M059J (cell line): ENCODE measurements around a stretch of chr1.

GRCh38 chr1:29176344-29177096 is 5.2 kb downstream of the SRSF4 start:
- RAMPAGE, long total RNA, result no peak

- RAMPAGE, long total RNA, result no peak
Observed at GRCh38 chr1:29179482-29180555, 1.9 kb downstream of the SRSF4 start.

GRCh38 chr1:29223495-29224045 is 7.2 kb downstream of the MECR start:
- RAMPAGE, long total RNA, result no peak

- RAMPAGE, long total RNA, result no peak
Observed at GRCh38 chr1:29324891-29325469, 88.7 kb downstream of the PTPRU start.

GRCh38 chr1:30438276-30438614 is 285.1 kb downstream of the MATN1 start:
- RAMPAGE, long total RNA, result no peak

DNA sequence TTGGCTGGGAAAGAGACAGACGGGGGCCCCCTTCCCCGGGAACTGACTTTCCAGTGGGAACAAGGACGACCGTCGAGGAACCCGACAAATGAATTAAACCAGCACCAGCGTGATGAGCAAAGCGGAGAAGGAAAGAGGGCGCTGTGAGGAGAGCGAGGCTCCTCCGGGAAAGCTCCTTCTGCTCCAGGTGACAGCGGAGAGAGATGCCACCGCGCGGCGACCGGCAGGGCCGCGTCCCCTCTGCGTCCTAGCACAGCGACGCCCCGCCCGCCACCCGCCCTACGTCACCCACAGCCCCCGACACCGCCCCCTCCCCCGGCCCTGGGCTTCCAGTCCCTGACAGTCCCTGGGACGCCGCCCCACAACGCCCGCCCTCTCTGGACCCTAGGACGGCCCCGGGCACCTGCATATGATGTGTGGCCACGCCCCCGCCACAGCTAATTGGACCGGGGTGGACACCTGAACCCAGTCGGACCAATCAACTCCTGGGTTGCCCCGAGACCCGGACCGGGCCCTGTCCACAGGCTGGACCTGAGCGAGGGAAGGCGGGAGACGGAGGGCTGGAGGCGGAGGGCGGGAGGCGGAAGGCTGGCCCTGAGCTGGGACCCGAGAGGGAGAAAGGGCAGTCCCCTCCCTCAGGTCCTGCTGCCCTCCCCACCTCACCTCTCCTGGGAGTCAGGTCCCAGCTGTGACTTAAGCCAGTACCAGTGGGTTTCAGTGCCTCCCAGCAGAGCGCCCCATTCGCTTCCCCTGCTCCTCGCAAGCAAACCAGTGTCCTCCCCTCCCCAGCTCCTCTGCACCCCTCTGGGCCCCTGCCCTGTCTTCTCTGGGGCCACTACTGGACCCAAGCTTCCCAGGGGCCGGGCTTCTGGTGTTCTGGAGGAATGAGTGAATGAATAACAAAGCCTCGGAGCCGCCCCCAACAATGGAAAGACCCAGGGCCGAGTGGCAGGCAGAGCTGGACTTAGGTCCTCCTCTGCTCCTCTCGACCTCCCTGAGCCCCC is 38.0 kb downstream of the MATN1 start:
- RAMPAGE, long total RNA, result no peak

GRCh38 chr1:30729363-30730026 is 6.1 kb upstream of the MATN1 start:
- RAMPAGE, long total RNA, result no peak

DNA sequence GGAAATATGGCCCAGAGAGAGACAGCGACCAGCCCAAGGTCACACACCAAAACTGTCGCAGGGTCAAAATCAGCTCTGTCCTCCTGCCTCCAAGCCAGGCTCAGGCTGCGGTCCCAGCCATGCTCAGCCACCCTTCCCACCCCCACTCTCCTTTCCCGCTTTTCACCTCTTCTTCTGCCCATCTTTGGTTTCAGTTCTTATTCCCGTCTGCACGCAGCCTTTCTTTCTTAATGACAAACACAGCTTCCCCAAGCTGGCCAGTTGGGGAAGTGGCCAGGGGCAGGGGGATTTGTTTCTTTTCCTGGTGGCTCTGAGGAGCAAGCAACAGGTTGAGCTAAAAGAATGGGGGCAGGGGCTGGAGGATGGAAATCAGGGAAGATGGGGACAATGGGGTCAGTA is 10.2 kb downstream of the LAPTM5 start:
- RAMPAGE, long total RNA, result no peak

DNA sequence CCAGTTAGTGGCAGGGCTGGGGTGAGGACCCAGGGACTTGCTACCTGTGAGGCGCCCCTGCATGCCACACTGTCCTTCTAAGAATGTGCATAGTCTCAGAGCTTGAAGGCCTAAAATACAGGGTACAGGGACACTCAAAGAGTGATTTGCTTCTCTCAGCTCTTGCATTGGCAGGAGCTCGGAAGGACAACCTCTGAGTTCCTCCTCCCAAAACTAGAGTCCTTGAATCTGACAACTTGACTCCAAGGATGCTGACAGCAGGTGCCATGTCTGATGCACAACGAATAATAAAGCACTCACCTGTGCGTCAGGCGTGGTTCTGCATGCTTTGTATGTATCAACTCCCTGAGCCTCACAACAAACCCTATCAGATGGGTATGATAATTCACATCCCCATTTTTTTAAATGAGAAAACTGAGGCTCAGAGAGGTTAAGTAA is 1.5 kb downstream of the LAPTM5 start:
- RAMPAGE, long total RNA, result no peak

DNA sequence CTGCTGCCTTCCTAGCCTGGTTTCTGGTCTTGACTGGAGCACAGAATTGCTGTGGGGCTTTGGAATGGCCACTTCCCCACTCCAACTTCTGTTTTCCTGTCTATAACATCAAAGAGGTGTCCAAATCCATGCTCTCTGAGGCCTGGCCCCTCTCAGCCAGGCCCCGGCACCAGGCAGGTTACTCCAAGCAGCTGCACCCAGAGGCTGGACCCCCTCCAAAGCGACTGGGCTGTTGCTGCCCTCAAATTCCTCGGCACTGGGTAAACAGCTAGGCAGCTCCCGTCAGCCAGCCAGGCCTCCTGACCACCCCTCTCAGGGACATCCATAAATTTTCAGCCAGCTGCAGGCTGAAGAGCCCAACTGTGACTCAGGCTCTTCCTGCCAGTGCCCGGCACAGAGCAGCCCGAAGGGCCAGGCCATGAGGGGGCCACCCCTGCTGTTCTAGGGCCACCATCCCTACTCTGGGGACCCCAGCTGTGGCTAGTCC is 5.9 kb upstream of the LAPTM5 start:
- RAMPAGE, long total RNA, result no peak

DNA sequence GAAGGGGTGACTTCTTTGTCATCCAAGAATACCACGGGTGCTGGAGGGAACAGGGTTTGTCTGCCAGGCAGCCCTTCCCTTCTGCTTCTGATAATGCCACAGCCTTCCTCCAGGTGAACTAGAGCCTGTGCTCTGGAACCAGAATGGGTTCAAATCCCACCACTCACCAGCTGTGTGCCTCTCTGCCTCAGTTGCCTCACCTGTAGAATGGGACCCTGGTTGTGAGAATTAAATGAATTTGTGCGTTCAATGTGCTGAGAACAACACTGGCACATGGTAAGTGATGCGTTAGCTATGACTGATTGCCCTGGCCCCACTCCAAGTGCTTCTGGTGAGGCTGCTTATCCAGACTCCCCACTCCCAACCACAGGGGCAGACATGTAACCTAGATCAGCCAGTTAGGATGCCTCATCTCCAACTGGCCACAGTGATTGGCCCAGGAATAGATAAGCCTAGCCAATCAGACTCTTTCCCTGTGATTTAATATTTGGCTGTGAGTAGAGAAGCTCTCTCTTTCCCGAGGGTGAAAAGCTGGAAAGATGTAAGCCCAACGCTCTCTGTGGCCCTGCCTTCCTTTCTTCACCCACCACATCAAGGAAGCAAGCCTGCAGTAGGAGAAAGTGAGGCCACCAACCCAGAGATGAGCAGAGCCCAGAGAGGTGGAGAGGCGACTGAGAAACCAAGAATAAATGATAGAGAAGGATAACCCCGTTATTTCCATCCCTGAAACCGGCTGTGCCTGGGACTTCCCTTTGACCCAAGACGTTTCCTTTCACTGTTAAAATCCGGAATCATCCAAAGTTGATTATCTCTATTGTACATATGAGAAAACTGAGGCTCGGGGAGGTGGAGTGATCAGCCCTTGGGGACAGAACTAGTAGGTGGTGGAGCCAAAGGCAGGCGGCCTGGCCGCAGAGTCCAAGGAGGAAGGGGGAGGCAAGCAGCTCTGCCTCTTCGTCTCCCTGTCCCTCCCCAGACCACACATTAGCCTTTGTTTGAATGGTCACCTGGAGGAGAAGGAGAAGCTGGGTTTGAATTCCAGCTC is 20.9 kb upstream of the LAPTM5 start:
- RAMPAGE, long total RNA, result no peak

DNA sequence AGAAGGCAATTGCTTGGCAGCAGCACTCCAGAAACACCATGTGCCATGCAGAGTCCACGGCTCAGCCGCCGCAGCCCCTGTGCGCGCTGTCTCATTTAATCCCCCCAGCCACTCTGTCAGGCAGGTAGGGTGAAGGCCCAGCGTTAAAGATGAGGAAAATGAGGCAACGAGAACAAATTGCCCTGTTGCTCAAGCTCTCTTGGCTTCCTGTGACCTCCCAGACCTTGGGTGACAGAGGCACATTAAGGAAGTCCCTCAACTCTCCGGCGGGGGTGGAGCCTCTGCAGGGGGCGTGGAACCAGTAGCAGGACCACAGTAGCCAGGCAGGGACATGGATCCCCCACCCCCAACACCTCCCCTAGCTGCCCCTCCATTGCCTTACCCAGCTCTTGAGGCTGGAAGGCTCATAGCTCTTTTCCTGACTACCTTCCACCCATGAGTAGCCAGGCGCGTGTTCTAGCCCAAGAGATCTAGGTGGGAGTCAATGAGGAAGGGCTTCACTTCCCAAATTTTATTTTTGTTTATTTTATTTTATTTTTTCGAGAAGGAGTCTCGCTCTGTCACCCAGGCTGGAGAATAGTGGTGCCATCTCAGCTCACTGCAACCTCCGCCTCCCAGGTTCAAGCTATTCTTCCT is 26.1 kb upstream of the LAPTM5 start:
- RAMPAGE, long total RNA, result no peak

DNA sequence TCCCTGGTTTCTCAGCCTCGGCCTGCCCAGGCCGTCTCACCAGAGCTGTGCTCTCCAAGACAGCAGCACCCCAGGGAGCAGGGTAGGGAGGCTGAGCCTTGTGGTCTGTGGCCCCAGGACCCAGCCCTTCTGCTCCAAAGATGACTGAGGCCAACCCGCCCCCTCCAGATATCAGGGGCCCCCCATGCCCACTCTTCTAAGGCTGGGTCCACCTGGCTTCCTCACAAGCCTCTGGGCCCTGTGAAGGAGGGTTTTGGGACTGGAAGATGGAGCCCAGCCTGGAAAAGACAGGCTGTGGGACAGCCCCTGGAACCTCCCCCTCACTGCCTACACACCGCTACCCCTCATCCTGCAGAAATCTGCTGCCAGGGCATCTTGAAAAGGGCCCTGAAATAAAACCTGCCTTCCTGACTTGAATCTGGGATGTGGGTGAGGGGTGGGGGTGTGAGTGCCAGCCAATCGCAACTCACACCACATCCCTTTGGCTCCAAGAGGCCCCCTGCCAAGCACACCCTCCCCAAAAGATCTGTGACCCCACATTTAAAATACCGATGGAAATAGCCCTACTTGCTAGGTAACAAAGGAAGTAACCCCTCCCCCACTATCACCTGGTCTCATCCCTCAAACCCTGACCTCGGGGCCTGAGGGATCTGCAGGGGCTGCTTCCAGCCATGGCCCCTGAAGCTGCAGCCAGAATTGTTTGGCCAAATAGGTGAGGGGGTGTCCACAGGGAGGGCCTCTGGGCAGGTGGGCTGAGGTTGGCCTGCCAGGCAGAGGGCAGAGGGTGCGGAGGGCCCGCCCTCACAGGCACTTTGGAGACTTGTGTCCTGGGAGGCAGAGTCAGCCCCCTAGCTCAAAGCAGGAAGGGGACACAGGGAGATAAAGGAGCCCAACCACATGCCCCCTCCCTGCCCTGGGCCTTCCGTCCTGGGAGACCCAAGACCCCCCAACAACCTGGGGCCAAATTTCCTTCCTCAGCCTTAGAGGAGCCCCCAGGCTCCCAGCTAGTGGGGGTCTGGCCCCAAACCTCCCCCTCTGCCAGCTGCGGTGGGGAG is 37.4 kb downstream of the SDC3 start:
- RAMPAGE, long total RNA, result no peak

- RAMPAGE, long total RNA, result no peak
Observed at GRCh38 chr1:30881285-30881741, 27.2 kb downstream of the SDC3 start.

- RAMPAGE, long total RNA, result no peak
Observed at GRCh38 chr1:31064894-31065488, 526 bp downstream of the PUM1 start.

- RAMPAGE, long total RNA, result no peak
Observed at GRCh38 chr1:31102474-31103185, 37.1 kb upstream of the PUM1 start.

GRCh38 chr1:31155216-31155949 is 84.3 kb downstream of the NKAIN1 start:
- RAMPAGE, long total RNA, result no peak

- RAMPAGE, long total RNA, result no peak
Observed at GRCh38 chr1:31348729-31349024, 24.2 kb downstream of the FABP3 start.

DNA sequence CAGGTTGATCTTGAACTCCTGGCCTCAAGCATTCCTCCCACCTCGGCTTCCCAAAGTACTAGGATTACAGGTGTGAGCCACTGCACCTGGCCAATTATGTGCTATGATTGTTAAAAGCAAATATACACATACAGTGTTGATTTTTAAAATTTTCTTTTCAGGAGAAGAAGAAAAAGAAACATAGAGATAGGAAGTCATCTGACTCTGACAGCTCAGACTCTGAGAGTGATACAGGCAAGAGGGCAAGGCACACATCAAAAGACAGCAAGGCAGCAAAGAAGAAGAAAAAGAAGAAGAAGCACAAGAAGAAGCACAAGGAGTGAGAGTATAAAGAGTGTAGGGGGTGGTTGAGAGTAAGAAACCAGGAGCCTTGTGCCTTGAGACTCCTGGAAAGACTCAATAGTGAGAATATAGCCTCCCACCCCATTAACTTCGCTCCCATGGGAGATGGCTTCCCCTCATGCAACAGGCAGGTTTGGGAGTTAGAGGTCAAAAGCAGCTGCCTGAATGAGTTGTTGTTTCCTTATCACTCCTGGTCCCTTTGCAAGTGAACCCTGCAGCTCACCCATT is 8.9 kb downstream of the FABP3 start:
- RAMPAGE, long total RNA, result no peak

DNA sequence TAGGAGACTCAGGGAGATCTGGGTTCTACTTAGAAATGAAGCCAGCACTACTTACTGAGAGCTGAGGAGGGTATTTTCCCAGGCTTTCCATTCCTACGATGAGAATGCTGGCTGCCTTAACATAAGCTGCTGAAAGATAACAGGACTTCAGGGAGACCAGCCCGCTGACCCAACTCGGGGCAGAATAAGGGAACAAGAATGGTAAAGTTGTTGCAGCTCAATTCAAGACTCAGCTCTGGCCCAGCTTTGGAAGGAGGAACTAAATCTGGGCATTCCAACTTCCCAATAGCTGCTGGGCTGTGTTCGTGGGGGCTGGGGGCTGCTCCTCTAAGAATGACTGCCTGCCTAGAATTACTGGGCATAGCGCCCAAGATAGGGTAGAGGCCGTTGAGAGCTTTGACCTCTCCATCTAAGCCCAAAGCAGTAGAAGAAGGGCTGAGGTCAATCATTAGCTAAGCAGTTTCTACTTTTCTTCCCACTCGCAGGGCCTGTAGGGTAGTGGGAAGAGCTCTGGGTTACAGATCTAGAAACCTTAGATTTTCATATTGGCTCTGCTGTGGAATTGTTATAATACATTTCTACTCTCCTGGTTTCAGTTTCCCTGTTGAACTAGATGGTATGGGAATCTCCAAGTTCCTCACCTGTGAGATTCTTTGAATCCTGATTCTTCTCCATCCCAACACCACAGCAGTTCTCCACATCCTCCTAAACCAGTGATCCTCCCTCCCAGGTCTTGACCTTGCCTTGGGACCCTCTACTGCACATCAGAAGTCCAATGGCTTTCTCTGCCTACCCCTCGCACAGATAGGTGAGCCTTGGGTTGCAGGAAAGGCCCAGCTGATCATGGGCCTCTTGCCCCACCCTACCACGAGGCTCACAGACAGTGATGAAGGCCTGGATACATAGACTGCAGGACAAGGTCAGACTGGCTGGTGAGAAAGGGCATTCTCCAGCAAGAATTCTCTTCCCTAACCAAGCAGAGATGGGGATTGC is 1.1 kb downstream of the FABP3 start:
- RAMPAGE, long total RNA, result no peak